ENCODE measurements around a stretch of chr21.

DNA sequence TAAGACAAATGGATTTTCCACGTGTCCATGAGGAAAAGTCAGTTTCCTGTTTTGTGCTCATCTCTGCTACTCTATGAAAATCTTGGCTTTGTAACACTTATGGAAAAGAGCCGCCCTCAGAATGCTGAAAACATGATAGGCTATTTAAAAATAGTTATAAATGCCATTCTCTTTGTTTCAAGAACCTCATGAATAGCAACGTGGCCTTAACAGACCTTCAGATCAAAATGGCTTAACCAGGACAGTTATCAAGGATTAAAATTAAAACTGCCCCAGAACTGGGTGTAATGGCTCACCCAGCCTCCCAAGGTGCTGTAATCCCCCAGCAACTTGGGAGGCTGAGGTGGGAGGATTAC is 30.0 kb downstream of the MRAP start:
- PRO-cap, 2 experiments = peak in 1 of 2 experiments; most common plus-strand start position 189 of the sequence (in 1); most common minus-strand start position 65 of the sequence (in 1)

DNA sequence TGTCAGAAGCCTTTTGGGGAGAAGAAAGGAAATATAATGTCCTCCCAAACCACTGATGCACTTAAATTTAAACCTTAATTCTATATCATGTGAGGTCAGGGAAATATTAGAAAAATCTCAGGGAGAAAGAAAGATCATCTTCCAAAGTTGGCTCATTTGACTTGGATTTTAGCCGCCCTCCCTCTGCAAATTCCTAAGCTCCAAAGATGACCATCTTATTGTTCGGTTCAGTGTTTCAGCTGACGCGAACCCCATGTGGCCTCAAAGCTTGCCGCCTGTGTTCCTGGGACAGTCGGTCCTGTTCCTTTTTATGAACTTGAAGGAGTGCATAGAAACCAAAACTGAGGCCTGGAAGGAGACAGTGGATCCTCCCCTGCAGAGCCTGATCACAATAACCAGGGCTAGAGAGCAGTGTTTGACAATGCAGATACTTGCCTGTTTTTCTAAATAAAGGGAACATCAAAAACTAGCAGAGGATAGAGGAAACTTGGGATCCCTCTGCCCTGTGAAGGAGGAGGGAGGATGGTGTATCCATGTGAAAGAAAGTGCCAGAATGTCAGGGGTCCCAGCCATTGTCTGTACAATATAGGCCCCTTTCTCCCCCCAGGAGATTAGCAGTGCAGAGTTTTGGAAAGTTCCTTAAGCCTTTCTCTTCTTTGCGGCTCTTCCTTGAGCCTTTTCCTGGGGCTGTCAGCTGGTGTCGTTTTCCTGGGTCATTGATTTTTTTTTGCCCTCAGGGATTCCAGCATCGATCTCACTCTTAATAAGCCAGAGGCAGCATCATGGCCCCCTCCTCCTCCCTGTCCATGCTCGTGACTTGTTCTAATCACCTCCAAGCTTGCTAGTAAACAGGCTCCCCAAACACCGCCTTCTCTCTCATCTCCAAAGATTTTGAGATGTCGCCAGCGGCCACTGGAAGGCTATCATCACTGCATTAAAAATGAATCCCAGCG is 2.6 kb downstream of the EVA1C start:
- PRO-cap, 2 experiments = no peak in any of the 2 experiments

DNA sequence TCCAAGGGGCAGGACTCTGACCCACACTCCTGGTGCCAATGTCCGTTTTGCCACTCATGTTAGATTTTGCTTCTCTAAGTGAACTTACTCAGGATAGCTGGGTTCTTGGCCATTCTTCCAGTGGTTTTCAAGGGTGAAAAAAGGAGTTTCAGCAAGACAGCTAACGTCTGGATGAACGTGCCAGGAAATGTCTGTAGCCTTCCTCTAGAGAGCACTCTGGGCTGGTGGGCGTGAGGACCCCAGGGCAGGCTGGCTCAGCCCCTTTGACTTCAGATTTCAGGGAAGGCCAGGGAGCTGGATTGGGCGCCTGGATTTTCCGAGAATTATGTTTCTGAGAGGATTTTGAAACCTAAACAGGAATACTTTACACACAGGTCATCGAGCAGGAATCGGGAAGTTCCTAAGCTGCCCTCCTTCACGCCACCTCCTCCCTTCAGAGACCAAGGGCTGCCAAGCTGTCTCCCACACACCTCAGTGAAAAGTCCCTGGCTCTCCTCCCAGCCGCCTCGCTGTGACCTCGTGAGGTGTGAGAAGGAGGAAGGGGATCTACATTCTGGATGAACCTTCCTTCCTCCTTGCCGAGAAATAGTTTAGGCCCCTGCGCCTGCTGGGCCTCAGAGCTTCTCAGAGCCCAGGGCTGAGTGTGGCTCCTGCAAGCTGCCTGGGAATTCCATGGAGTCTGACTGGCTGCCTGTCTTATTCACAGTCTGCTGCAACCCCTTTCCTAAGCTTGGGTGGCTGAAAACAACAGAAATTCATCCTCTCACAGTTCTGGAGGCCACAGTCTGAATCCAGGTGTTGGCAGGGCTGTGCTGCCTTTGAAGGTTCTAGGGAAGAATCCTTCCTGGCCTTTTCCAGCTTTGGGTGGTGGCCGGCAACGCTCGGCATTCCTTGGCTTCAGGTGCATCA is 38.6 kb downstream of the EVA1C start:
- PRO-cap, 2 experiments = no peak in any of the 2 experiments

DNA sequence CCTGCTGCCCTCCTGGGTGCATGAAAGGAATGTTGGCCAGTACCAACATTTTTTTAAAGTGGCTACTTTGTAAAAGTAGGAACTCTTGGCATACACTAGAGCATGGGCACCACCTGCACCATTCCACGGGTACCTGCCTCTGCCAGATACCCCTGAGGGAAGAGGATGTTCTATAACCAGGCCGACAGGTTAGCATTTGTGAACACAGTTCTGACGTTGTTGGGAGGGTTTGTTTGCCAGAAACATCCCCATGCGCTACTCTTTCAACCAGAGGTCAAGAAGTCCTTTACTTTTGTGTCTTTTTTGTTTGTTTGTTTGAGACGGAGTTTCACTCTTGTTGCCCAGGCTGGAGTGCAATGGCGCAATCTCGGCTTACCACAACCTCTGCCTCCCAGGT is 43.1 kb downstream of the EVA1C start:
- PRO-cap, 2 experiments = no peak in any of the 2 experiments

DNA sequence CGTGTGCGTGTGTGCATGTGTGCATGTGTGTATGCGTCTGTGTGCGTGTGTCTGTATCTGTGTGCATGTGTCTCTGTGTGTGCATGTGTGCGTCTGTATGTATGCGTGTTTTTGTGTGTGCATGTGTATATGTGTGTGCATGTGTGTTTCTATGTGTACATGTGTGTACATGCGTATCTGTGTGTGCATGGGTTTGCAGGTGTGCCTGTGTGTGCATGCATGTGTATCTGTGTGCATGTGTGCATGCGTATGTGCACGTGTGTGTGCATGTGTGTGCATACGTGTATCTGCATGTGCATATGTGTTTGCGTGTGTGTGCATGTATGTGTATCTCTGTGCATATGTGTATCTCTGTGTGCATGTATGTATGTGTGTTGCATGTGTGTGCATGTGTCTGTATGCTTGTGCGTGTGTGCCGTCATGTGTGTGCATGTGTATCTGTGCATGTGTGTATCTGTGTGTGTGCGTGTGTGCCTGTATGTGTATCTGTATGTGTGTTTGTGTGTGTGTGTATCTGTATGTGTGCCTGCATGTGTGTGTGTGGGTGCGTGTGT is 77.8 kb downstream of the TCP10L start:
- PRO-cap, 2 experiments = no peak in any of the 2 experiments

- PRO-cap, 2 experiments = no peak in any of the 2 experiments
These were observed 520 bp upstream of the OLIG2 start for GRCh38 chr21:33025001-33025828.

GRCh38 chr21:33230260-33230797 is 591 bp downstream of the IFNAR2 start:
- PRO-cap, 2 experiments = peak in 2 of 2 experiments; most common plus-strand start chr21:33230355 (in 1); most common minus-strand start chr21:33230288 (in 2)

- PRO-cap, 2 experiments = peak in 1 of 2 experiments; most common plus-strand start chr21:33244671 (in 1)
These were observed 14.7 kb downstream of the IFNAR2 start for GRCh38 chr21:33244266-33245038.

GRCh38 chr21:33403180-33403351 is 147 bp upstream of the IFNGR2 start:
- PRO-cap, 2 experiments = peak in 2 of 2 experiments; most common minus-strand start chr21:33403304 (in 2)

- PRO-cap, 2 experiments = no peak in any of the 2 experiments
These were observed 33.7 kb downstream of the IFNGR2 start for GRCh38 chr21:33436678-33437622.

DNA sequence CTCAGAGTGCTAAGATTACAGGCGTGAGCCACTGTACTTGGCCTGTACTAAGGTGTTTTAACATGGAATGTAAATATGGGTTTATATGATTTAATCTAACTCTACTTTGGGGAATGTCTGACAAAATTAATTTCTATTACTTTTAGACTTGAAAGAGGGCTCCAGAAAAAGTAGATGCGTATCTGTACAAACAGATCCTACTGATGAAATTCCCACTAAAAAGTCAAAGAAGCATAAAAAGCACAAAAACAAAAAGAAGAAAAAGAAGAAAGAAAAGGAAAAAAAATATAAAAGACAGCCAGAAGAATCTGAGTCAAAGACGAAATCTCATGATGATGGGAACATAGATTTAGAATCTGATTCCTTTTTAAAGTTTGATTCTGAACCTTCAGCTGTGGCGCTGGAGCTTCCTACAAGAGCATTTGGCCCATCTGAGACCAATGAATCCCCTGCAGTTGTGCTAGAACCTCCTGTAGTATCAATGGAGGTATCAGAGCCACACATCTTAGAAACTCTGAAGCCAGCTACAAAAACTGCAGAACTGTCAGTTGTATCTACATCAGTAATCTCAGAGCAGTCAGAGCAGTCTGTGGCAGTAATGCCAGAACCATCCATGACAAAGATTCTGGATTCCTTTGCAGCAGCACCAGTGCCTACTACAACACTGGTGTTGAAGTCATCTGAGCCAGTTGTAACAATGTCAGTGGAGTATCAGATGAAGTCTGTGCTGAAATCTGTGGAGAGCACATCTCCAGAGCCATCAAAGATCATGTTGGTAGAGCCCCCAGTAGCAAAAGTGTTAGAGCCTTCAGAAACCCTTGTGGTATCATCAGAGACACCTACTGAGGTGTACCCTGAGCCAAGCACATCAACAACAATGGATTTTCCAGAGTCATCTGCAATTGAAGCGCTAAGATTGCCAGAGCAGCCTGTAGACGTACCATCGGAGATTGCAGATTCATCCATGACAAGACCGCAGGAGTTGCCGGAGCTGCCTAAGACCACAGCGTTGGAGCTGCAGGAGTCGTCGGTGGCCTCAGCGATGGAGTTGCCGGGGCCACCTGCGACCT is 6.8 kb downstream of the SON start:
- PRO-cap, 2 experiments = no peak in any of the 2 experiments

- PRO-cap, 2 experiments = no peak in any of the 2 experiments
These were observed 11.2 kb downstream of the SON start for GRCh38 chr21:33554088-33554418.

DNA sequence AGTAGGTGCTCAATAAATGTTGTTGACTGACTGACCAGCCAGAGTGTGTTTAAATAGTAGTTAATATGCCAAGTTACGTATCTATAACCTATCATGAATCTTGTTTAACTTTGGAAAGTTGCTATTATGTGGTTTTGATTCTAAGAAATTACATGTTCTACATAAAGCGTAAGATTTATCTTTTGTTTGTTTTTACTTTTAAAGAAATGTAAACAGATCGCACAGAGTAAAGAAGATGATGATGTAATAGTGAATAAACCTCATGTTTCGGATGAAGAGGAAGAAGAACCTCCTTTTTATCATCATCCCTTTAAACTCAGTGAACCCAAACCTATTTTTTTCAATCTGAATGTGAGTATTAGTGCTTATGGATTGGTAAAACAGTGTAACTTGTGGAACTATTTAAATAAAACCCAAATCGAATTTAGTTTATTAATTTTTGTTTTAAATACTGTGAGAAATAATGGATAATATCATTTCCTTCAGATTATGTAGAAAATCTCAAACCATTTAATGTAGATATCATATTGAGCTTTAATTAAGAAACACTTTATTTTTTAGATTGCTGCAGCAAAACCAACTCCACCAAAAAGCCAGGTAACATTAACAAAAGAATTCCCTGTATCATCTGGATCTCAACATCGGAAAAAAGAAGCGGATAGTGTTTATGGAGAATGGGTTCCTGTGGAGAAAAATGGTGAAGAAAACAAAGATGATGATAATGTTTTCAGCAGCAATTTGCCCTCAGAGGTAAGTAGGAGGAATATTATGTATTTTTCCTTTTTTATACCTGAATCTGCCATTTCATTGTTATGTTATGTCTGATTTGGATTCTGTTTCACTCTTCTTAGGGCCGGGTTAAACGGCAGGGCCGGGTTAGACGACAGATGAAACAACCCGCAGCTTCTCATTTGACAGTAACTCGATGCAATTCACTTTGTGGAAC is 16.5 kb downstream of the SON start:
- PRO-cap, 2 experiments = no peak in any of the 2 experiments

DNA sequence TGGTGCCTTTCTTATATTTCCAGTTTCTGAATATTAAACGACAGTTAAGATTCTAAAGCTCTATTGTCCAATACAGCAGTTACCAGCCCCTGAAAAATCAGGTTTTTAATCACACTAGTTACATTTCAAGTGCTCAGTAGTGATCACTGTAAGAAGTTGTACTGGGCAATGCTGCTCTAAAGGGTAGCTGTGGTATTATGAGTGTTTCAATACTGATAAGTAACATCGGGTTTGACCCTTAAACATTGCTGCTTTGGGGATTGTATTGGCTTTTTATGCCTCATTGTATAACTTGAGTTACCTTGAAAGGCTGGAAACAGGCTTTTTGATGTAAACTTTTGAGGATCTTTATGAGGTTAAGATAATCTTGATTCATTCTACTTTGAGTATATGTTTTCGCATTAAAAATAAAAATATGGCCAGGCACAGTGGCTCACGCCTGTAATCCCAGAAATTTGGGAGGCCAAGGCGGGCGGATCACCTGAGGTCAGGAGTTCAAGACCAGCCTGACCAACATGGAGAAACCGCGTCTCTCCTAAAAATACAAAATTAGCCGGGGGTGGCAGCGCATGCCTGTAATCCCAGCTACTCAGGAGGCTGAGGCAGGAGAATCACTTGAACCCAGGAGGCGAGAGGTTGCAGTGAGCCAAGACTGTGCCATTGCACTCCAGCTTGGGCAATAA is 21.5 kb downstream of the SON start:
- PRO-cap, 2 experiments = no peak in any of the 2 experiments

- PRO-cap, 2 experiments = no peak in any of the 2 experiments
These were observed 134.3 kb downstream of the ATP5PO start for GRCh38 chr21:33781266-33781679.

DNA sequence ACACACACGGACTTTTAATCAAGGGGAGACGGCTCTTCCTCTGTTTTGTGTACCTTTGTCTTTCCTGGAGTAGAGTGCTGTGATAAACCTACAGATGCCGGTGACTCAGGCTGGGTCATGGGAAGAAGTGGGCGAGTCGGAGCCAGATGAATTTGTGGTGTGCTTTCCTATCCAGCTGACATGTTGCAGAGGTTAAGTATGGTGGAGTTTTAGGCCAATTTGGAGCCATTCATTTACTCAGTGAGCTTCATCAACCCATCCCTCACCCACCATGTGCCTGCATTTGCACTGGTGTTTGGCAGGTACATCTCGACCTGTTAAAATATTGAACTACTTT is 35.8 kb upstream of the MRPS6 start:
- PRO-cap, 2 experiments = no peak in any of the 2 experiments

GRCh38 chr21:34077830-34078647 is 4.7 kb downstream of the MRPS6 start:
- PRO-cap, 2 experiments = no peak in any of the 2 experiments

DNA sequence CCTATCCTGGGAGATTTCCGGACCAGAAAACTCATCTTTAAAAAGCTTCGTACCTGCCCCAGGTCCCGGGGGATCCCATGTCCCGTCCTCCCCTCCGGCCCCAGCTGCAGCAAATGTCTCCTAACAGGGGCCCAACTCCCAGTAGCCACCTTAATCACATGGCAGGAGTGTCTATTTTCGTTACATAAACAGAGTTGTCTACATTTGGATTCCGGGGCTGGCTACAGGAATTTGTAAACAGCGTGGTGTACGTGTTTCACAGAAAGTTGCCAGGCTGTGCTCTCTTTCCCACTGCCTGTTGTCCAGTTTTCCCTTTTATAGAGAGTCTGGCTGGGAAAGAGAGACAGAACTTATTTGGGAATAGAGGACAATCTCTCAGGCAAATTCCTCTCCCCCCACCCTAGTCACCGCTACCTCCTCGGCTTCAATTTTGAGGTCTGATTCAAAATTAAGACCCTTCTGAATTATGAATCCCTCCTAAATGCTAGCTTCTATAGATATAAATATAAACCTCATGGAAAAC is 17.8 kb upstream of the KCNE2 start:
- PRO-cap, 2 experiments = no peak in any of the 2 experiments

GRCh38 chr21:34575898-34576611 is 38.9 kb downstream of the RCAN1 start:
- PRO-cap, 2 experiments = peak in 2 of 2 experiments; most common plus-strand start chr21:34576245 (in 1); most common minus-strand start chr21:34576324 (in 1)

- PRO-cap, 2 experiments = no peak in any of the 2 experiments
These were observed 31.6 kb downstream of the RCAN1 start for GRCh38 chr21:34583388-34583623.